ENCODE measurements around the genes PLN and TRDN.

GRCh38 chr6:118547900-118548681 is at the start of gene PLN:
TSS of gene PLN (plus strand) at chr6:118548296.
- RRBS, result no CpG with 5 or more reads among the region's 3 CpGs

GRCh38 chr6:118554359-118555104 is 6.4 kb downstream of the PLN start:
- RRBS, result no CpG with 5 or more reads among the region's 4 CpGs

GRCh38 chr6:118652294-118652717 is 915 bp upstream of the CEP85L start:
- RRBS, result no CpG with 5 or more reads among the region's 12 CpGs

- RRBS, result no CpG with 5 or more reads among the region's 4 CpGs
Measured at GRCh38 chr6:118707996-118708330, 56.6 kb upstream of the CEP85L start.

DNA sequence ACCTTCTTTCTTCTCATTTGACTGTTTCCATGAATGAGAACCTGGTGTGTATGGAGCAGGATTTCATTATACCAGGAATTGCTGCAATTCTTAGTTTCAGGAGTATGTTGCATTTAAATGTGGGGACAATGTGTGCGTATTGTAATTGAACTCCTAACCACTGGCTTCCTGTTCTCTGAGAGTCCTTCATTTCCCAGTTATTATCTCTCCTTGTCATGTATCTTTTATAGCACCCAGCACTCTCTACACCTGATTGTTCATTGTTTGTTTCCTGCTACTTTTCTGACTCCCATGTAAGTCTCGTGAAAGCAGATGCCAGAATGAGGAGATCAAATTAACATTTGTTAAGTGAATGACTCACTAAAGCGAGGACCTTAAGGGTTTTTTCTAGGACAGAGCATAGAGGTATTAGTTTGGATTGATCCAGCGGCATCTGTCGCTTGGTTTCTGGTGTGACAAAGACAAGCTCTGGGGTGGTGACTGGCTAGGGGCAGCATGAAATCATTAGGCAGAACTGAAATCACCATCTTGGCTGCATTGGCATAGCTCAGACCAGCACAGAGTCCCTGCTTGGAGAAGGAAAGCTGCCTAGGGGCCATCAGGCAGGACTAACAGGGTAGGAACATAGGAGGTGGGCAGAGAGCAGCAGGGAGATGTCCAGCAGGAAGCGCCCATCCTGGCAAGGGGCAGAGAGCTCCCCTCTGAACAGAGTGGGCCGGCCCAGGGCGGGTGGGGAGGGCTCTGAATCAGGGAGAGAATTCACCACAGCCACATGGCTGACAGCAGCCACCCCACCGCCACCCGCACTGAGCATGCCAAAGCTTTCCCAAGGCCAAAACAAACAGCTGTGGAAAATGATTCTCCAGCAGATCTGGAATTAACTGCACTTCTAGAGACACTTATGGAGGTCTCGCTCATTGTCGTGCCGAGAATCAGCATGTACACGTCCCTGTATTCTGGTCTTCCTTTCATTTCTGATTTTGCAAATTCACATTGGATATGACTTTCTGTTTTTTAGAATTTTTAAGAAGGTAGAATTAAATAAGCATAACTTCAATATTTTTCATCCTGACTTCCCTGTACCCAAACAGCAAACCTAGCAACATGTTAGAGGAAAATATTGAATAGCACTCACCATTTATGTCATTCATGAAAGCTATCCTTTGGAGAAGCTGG is 97.2 kb upstream of the CEP85L start:
- RRBS, result no CpG with 5 or more reads among the region's 14 CpGs

DNA sequence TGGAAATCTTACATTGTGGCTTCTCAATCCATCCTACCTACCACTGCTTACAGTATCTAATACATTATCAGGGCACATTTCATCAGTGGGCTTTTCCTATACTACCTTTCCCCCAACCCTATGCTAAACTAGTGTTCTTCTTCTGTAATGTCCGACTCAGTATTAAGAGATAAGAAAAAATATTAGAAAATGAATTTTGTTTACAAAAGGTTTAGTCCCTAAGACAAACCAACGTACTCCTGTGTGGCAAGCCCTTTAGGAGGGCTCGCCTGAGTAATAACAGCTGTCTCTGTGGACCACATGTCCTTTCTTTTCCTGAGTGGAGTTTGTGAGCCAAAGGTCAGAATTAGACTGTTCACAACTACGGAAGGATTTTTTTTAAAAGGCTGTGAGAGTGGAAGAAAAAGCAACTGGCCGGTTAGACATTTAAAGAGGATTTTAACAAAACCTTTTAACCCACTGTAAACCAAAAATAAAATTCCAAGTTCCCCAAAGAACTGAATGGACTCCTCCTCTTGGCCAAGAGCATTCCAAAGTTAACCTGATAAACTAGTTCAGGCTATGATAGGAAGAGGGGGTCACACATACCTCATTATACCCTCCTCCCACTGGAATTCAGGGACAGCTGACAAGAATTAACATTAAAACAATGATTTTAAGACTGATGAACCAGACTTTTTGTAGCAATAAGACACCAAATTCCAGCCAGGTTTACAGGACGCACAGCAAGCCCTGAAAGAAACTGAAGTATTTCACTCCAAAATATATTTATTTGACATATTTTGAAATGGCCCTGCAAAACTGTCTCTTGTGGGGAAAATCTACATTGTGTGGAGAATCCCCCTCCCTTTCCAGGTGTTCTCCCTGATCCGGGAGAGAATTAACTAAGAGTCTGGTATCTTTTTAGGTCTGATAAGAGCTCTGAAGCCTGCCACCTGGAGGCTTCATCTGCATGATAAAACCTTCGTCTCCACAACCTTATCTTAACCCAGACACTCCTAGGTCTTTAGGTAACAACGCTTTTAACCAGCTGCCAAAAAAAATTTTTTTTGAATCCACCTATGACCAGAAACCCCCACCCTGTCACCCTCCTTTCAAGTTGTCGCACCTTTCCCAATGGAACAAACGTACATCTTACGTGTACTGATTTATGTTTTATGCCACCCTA is 43.4 kb downstream of the FAM184A start:
- RRBS, result no CpG with 5 or more reads among the region's 12 CpGs

GRCh38 chr6:119077696-119078372 is 630 bp downstream of the FAM184A start:
- RRBS, result 3% methylated on average over 24 of the region's 43 CpGs

DNA sequence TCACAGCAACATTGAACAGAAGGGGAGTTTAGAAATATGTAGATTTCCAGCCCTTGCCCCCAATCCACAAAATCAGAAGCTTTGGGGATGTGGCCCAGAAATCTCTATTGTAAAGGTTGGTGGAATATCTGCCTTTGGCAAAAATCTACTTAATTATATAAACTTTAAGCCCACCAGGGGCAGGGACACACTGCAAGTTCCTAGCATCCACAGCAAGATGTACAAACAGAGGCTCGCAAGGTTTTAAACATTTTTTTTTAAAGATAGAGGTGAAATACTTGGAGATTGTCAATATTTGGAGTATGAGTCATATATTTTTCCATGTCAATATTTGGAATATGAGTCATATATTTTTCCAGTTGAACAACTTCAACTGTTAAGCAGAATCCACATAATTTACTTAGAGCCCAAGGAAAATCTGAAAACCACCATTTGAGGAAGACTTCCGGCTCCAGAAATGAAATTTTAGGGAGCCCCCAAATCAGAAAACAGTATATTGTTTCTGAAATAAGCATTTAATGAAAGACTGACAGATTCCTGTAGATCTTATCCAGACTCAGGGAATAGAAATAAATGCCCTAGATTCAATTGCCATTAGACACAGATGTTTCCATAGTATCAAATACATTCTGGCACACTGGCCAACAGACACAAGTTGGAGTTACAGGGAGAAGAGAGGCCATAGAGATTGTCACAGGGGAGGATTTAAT is 51.5 kb upstream of the FAM184A start:
- RRBS, result no CpG with 5 or more reads among the region's 2 CpGs

DNA sequence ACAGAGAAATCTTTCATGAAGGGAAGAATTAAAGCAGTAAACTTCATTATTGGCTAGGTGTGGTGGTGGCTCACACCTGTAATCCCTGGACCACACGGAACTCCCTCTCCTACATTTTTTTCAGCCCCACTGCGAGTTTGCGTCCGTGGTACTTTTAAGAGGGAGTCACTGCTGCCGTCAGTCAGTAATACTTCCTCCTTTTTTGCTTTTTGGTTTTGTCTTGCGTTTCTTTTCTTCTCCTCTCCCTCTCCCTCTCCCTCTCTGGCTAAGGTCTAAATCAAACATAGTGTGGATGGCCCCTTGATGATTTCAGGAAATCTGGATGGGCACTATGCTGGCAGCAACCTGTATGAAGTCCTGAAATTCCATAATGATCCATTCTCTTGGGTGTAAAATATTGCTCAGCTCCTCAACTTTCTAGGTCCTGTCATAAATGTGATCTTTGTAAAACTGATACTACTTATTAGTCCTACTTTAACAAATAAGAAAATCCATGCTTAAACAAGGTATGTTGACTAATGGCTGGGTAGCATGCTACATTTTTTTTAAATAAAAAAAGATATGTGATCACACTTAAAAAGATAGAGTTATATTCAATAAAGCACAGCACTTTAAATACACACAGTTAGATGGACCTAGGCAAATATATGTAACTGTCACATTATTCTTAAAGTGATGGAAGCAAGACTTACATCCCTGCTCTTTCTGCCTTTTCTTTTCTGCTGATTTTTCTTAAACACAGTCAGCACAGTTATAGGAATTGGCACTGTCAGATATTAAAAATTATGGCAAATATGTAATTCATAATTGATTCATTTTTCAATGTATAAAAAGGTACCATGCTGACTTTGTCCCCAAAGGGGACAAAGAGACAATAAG is 112.0 kb downstream of the MAN1A1 start:
- RRBS, result no CpG with 5 or more reads among the region's 6 CpGs

GRCh38 chr6:119279634-119280477 is 69.7 kb downstream of the MAN1A1 start:
- RRBS, result no CpG with 5 or more reads among the region's 4 CpGs

- RRBS, result no CpG with 5 or more reads among the region's 6 CpGs
Measured at GRCh38 chr6:119314950-119315453, 34.6 kb downstream of the MAN1A1 start.

DNA sequence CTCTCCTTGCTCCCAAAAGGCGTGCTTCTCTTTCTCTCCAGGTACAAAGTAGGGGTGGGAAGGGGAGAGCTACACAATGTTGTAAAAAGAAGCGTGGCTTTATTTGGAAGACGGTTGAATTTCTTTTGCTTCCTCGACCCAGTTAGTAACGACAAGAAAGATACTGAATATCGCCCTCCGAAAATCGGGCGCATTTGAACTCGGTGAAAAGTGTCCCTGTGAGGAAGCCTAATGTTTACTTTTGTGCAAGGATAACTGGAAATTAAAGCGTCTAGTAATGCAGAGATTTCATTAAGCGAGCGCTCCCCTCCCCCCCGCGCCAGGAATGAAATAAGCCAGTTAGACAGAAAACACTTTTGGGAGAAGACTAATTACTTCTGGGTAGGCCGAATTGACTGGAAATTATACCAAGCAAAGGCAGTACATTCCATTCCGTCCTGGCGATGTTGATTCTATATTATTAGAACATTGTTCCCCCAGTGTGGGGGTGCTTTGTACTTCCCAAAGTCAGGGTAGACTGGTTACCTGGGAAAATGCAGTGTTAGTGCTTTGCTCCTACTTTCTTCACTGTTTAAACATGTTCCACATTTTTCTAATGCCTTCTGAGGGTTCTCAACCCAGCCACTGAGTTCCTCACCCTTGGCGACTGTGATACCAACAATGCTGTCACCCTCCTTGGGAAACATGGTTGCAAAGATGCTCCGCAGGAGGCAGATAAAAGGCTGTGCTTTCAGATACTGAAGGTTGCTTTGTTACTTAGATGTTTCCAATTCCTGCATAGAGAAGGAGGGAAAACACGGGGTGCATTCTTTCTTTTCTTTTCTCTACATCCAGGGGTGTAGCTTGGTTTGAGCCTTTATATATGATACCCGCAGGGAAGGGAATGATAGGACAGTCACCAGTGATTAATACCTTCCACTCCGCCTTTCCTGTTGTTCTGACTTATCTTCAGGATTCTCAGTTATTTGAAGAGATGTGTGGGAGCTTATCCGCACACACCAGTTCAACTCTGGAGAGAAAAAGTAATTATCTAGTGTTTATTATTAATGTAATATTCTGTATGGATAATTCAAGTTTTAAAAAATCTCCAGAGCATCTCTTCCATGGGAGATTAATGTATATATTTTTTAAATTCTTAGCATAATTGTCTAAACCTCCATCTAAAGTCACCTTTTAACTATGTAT is 2.6 kb downstream of the GJA1 start:
- RRBS, result no CpG with 5 or more reads among the region's 24 CpGs

GRCh38 chr6:121615713-121616027 is 180.2 kb downstream of the GJA1 start:
- RRBS, result no CpG with 5 or more reads among the region's 3 CpGs

- RRBS, result no CpG with 5 or more reads among the region's 4 CpGs
Measured at GRCh38 chr6:121767119-121767852, 331.8 kb downstream of the GJA1 start.

- RRBS, result no CpG with 5 or more reads among the region's 5 CpGs
Measured at GRCh38 chr6:122444014-122444677, 27.5 kb downstream of the SERINC1 start.

GRCh38 chr6:122744059-122744438 is 35.5 kb upstream of the FABP7 start:
- RRBS, result no CpG with 5 or more reads among the region's 11 CpGs

DNA sequence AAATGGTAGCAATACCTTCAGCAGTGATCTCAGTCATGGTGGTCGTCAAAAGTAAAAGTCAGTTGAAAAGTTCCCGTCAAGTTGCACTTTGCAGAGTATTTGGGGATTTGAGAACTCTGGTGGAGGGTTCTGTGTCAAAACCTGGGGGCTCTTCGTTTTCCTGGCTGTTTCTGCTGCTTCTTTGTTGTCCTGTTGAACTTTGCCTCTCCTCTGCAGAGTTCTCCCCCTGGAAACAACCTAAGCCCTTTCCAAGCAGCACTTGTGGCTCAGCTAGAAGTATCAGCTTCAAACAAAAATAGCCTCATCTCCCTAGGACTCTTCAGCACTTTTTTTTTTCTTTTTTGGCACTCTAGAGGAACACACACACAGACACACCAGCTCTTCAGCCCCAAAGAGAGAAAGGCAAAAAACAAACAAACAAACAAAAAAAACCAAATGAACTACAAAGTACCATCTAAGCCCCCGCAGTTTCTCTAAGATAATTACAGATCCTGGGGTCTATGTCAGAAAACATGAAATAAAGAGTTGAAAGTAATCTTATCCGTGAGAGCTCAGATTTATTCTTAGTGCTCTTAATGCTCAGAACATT is at the start of gene TRDN:
TRDN (minus strand) TSS at position 212 of the 589 bp plus-strand sequence.
- RRBS, result no CpG with 5 or more reads among the region's 5 CpGs

- RRBS, result no CpG with 5 or more reads among the region's 4 CpGs
Measured at GRCh38 chr6:123684931-123685514, 48.3 kb upstream of the TRDN start.

DNA sequence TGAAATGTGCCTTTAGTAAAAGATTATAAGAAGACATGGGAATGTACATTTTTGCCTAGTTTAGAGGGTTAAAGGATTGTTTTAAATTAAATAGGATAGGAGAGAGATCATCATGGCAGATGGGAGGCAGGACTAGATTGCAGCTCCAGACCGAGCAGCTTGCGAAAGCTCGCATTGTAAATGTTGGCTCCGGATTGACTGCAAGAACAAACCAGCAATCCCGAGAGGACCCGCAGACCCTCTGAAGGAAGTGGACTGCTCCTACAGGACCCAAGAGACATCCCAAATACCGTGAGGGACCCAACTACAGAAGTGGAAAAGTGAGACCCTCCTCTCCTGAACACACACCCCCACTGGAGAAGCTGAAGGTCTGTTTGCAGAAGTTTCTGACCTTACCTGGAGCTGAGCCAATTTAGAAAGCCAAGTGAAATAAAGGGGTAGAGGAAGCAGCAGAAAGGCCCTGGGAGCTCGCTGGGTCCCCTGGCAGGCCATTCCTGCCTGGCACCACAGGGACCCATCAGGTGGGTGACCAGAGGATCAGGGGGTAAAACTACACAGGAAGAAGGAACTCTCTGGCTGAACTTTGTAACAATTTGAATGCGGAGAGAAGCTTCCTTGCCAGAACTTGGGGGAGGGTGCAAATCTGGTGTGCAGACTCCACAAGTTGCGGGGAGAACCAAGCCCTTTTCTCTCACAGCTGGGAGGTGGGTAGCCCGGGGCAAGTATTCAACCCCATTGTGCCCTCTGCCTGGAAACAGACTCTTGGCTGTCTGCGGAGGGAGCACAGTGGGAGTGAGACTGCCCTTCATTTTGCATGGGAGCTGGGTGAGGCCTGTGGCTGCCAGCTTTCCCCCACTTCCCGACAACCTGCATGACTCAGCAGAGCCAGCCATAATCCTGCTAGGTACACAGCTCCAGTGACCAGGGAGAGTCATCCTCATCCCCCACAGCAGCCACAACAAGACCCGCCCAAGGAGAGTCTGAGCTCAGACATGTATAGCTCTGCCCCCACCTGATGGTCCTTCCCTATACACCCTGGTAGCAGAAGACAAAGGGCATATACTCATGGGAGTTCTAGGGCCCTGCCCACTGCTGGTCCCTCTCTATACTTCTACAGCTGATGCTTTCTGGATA is 29.7 kb upstream of the TPD52L1 start:
- RRBS, result no CpG with 5 or more reads among the region's 14 CpGs

GRCh38 chr6:125201842-125202705 is 48.5 kb downstream of the TPD52L1 start:
- RRBS, result no CpG with 5 or more reads among the region's 7 CpGs